Melanocyte of skin (primary cell): ENCODE measurements around the genes POMGNT2 and TOPAZ1.

- CAGE, long polyA plus RNA, 2 experiments, result no peak in any of the 2 experiments
Measured at GRCh38 chr3:42999087-42999599, 20.0 kb downstream of the GASK1A start.

GRCh38 chr3:43086456-43087279 lies 19.2 kb downstream of the POMGNT2 start:
- CAGE, long polyA plus RNA, 2 experiments, result no peak in any of the 2 experiments

DNA sequence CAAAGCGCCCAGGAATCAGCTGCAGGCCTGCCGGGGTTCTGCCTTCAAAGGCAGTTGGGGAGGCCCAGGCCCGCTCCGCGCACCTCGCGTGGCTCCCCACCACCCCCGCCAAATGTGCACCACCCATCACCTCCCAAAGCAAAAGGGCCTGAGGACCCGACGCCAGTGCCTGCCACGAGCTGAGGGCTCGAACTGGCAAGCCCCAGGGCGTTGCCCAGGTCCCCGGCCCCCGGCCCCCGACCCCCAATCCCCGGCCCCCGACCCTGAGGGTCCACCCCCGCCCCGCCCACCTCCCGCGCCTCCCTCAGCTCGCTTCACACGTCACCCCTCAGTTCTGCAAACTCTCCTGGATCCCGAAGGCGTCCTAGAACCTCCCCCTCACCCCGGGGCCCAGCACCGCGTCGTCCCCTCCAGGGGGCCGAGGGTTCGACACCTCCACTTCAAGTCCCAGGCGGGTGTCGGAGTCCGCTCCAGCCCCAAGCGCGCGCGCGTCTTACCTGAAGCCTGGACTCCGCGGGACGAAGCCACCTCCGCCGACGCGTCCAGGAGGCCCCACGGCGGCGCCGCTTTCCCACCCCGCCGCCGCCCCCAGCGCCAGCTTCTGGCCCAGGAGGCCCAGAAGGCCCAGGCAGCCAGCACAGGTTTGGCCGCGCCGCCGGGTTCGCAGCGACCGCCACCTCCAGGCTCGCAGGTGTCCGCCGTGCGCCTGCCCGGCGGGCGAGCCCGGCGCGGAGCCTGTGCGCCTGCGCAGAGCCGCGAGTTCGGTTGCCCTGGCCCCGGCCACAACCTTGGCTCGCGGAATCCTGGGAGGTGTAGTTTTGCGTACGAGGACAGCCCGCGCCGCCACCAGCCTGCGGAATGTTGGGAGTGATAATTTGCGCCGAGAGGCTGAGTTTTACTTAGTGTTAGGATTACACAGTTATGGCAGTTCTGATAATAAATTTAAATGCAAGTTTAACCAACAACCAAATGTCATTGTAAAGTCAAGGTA lies at the start of gene POMGNT2:
TSS of gene POMGNT2 (minus strand) at position 741 of the 991 bp plus-strand sequence.
- CAGE, long polyA plus RNA, 2 experiments, result no peak in any of the 2 experiments

DNA sequence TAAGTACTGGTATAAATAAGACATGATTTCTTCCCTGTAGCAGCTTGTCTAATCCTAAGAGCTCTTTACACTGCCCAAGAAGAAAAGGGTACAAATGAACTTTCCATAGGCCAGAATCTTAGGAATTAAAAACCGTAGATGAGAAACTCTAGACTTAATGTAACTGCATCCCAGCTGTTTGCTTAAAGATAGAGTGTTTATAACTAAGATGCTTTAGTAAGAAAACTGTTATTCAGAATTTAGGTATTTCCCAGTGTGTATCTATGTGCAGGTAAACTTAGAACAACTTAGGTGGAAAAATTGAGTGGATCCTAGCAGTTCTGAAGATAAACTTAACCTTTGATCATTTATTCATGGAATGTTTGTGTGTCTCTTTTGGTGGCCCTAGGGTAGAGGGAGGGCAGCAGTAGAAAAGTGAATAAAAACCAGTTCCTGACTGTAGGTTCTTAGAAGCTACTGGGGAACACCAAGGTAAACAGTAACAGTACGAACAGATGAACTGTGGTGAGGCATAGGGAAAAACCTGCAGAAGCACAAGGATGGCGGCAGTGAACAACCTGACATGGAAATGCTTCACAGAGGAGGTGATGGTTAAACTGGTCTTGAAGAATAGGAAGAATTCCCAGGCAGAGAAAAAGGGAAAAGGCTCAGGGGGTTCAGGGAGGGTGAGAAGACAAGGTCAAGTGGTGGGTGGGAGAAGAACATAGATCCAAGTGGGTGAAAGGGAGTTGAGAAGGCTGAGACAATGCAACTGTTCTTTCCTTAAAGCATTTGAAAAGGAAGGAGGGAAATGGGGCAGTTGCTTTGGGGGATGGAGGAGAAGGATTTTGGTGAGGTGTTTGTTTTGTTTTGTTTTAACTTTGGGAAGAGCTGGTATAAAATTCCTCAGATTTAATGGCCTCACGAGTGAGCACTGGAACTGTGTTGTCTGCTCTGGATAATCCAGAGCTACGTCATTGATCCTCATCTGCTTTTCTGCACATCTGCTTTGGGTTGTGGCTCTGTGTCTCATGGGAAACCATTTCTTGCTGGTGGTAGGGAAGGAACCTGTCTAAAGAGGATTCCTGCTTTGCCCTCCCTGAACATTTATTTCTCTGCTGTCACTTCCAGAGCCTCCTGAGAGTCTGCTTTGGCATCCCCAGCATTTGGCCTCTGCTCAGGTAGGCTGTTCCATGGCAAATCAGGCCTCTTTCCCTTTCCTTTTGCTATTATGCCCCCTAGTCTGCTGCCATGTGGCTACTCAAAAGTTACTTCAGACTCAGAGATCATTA lies 2.7 kb downstream of the SNRK start:
- CAGE, long polyA plus RNA, 2 experiments, result no peak in any of the 2 experiments

GRCh38 chr3:43345133-43345654 lies 58.9 kb downstream of the SNRK start:
- CAGE, long polyA plus RNA, 2 experiments, result no peak in any of the 2 experiments

GRCh38 chr3:43350964-43351424 lies 64.7 kb downstream of the SNRK start:
- CAGE, long polyA plus RNA, 2 experiments, result no peak in any of the 2 experiments

GRCh38 chr3:43423021-43423344 lies 136.6 kb downstream of the SNRK start:
- CAGE, long polyA plus RNA, 2 experiments, result no peak in any of the 2 experiments

- CAGE, long polyA plus RNA, 2 experiments, result no peak in any of the 2 experiments
Measured at GRCh38 chr3:43755364-43755865, 64.7 kb downstream of the ABHD5 start.

DNA sequence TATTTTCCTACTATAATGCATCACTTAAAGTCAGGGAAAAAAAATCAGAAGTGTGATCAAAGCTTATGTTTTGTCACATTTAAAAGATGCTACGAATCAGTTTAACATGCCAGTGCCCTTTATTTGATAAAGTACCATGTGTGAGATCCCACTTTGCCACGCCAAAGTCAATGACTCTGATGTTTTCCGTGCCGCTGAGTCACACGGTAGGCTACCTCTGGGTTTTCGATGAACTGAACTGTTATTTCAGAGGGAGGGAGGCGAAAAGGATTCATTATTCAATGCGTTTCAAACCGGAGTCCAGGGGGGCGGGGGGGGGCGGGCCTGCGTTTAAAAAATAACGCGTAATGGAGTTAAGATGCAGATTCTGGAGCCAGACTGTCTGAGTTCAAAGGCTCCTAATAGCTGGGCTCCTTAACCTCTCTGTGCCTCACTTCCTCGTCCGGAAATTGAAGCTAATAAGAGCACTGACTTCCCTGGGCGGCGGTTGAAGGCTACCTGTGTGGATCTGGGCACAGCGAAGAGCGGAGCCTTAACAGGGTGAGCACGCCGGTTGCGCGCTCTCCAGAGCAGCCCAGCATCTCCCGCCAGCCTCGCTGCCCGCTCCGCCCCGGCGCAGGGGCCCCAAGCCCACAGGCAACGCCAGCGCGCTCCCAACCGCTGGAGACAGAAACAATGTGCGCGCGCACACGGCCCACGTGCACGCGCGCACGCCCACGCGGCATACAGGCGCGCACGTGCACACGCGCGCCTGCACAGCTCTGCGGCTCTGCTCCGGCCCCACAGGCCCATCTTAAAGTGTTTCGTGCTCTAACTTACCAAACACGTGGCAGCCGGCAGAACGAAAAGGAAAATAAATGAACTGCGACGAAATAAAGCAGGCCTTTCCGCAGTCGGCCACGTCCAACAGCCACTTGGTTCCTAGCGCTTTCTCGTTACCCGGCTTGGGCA lies 203.3 kb downstream of the ABHD5 start:
- CAGE, long polyA plus RNA, 2 experiments, result no peak in any of the 2 experiments

- CAGE, long polyA plus RNA, 2 experiments, result no peak in any of the 2 experiments
Measured at GRCh38 chr3:43894687-43894998, 203.9 kb downstream of the ABHD5 start.

DNA sequence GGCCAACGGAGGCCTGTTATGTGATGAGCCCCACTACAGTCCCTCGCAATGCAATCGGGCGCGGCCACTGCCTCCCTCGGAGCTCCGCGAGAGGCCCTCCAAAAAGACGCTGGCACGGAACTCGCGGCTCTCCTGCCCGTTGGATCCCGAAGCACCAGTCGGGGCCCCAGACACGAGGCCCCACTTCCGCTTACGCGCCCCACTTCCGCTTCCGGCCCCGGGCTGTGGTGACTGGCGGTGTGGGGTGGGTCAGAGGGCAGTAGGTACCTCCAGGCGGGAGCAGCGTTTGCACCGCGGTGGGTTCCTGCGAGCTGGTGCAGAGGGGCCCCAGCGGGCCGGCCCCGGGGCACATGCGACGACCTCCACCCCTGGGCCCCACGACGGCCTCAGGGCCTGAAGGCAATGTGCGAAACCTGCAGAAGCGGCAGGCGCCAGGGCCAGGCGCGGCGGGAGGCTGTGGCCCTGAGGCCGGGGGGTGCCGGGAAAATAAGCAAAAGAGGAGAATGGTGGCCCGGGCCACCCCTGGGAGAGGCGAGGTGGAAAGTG lies at the start of gene TOPAZ1:
TSS of gene TOPAZ1 (plus strand) at position 183 of the 546 bp plus-strand sequence.
- CAGE, long polyA plus RNA, 2 experiments, result no peak in any of the 2 experiments

- CAGE, long polyA plus RNA, 2 experiments, result no peak in any of the 2 experiments
Measured at GRCh38 chr3:44594170-44594714, 9.5 kb downstream of the ZNF660 start.

- CAGE, long polyA plus RNA, 2 experiments, result no peak in any of the 2 experiments
Measured at GRCh38 chr3:44658538-44659310, 10.2 kb downstream of the ZNF35 start.

- CAGE, long polyA plus RNA, 2 experiments, result no peak in any of the 2 experiments
Measured at GRCh38 chr3:44914311-44915002, 40.0 kb downstream of the TGM4 start.

- CAGE, long polyA plus RNA, 2 experiments, result no peak in any of the 2 experiments
Measured at GRCh38 chr3:45021398-45022029, 4.6 kb upstream of the CLEC3B start.

- CAGE, long polyA plus RNA, 2 experiments, result no peak in any of the 2 experiments
Measured at GRCh38 chr3:45033857-45034487, 7.9 kb downstream of the CLEC3B start.

DNA sequence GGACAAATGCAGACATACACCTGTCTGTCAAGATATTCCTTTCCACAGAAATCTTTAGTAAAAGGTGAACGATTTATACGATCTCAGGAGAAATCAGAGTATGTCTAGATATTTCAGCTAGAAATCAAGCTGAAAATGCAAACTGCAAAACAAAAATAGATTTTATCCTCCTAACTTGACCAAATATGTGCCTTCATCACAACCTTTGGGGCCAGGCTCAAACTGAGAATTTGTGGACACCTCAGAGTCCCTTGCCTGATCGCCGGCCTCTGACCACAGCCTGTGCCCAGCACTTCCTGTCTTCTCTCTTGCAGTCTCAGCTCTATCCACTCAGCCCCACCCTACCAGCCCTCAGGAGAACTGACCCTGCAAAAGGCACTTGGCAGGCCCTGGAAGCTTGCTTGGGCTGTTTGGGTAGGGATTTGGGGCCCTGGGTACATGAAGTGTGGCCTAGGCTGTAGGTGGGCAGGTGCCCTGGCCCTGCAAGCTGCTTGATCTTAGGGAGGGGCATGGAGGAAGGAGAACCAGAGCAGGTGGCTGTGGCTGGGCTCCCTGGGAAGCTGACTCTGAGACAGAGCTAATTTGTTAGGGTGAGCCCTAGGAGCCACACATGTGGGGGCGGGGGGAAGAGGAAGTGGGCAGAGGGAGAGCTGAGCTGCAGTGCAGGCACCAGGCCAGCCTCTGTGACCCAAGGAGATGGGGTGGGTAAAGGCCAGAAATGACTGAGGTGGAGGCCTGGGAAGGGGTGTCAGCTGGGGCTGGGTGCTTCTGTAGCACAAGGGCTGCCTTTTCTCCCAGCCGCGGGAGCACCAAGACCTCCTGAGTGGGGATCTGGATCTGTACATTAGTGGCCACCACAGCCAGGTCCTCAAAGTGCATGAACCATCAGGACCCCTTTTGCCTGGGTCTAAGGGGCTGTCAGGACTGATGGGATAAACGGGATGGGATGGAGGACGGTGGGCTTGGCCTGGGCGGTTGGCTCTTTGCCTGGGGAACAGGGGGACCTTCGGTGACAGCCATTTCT lies 8.7 kb downstream of the CLEC3B start:
- CAGE, long polyA plus RNA, 2 experiments, result no peak in any of the 2 experiments

GRCh38 chr3:45112828-45113453 lies 33.2 kb downstream of the CDCP1 start:
- CAGE, long polyA plus RNA, 2 experiments, result no peak in any of the 2 experiments

GRCh38 chr3:45144761-45145620 lies 1.2 kb downstream of the CDCP1 start:
- CAGE, long polyA plus RNA, 2 experiments, result no peak in any of the 2 experiments

GRCh38 chr3:45508926-45509831 lies 85.4 kb upstream of the LIMD1 start:
- CAGE, long polyA plus RNA, 2 experiments, result no peak in any of the 2 experiments